GM23338 (cell line): ENCODE measurements around a stretch of chr10.

DNA sequence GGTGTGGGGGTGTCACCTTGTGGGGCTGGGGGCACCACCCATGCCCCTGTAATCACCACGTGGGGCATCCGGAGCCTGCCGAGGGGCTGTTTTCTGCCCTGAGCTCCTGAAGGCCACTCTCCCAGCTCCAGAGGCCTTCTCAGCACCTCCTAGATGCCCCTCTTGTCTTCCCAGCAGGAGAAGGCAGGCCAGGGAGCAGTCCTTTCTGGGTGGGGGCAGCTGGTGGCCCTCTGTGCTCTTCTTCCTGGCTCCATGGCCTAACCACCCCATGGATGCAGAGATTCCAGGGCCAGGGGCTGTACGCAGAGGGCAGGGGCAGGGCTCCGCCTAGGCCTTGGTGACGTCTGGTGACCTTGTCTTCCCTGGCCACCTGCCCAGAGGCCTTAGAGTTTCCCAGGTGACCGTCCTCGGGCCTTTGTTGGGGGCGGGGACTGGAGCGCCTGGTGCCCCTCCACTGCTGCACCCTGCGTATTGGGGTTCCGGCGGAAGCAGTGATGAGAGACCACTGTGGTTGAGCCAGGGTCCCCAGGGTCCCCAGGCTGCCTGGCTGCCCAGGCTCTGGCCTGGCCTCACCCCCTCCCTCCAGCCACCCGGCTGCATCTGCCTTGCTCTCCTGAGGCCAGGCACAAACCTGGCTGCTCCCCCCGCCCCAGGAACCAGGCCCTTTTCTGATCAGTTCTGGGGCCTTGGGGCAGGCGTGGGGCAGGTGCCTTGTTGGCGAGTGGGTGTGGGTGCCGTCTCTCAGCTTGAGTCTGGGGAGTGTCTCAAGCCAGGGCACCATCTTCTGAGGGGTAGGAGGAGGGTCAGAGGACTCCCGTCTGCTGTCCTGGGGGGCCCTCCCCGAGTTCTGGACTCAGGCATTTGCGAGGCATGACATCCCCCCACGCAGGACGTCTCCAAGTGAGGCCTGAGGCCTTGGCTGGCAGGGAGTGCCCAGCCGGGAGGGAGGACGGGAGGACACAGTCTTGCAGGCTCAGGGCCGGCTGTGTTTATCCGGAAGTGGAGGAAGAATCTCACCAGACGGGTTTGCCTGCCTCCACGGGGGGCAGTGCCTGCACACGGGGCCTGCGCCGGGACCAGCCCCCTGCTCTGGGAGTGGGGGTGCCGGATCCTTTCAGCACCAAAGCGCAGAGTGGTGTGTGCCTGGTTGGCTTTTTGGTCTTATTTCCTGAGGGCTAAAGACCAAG, 10.5 kb downstream of the PWWP2B start:
- PRO-cap: unidirectional peak, minus-strand start at position 602 of the sequence; bidirectional peak, plus-strand start at position 1,130 of the sequence, minus-strand start at position 931 of the sequence
- RAMPAGE, long total RNA: no peak

- PRO-cap: bidirectional peak, plus-strand start at chr10:132409385, minus-strand start at chr10:132409100
- RAMPAGE, long total RNA: no peak
These were observed 12.0 kb downstream of the PWWP2B start for GRCh38 chr10:132408781-132409528.

DNA sequence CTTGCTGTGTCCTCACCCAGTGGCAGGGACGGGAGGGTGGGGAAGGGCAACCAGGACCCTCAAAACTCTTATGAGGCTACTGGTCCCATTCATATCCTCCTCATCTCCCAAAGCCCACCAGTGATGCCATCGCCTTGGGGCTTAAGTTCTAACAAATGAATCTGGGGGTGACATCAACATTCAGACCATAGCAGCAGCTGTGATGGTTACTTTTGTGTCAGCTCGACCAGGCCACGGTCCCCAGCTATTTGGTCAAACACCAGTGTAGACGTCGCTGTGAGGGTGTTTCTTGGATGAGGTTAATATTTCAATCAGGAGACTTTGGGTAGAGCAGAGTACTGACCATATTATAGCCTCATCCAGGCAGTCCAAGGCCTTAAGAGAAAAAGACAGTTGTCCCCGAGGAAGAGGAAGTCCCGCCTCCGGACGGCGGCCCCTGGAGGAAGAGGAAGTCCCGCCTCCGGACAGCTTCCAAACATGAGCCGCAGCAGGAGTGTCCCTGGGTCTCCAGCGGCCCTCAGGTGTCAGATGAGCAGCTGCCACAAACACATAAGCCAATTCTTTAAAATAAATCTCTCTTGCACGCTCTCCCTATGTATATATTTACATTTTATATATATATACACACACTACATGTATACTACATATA, 37.3 kb downstream of the PWWP2B start:
- PRO-cap: no peak
- RAMPAGE, long total RNA: no peak

DNA sequence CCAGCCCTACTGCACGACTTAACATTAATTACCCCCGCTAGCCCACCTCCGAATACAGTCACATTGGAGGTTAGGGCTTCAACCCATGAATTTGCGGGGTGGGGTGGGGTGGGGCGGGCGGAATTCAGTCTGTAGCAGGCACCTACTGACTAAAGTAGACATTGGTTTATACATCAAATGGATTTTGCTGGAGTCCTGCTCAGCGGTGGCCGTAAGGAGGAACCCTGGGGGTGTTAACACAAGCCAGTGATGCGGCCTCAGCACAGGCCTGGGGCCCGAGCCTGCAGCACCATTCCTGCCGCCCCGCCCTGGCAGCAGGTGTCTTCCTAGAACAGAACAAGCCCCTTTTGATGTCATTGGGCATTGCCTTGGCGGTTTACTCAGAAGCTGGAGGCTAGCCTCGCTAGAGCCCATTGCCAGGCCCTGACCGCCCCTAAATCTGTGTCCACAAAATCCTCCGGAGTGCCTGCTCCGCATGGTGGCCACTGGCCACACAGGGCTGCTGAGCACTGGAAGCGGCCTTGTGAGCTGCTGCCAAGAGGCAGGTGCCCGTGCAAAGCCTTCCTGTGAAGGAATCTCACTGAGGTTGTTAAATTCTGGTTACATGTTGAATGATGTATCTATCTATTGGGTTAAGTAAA, 1.4 kb upstream of the INPP5A start:
- PRO-cap: bidirectional peak, plus-strand start outside the sequence, minus-strand start at position 495 of the sequence
- RAMPAGE, long total RNA: no peak

GRCh38 chr10:132539969-132541092, 2.7 kb downstream of the INPP5A start:
- PRO-cap: no peak
- RAMPAGE, long total RNA: no peak

- PRO-cap: no peak
- RAMPAGE, long total RNA: no peak
These were observed 10.8 kb downstream of the INPP5A start for GRCh38 chr10:132548180-132548969.

- PRO-cap: no peak
- RAMPAGE, long total RNA: no peak
These were observed 33.5 kb downstream of the INPP5A start for GRCh38 chr10:132571039-132571554.

DNA sequence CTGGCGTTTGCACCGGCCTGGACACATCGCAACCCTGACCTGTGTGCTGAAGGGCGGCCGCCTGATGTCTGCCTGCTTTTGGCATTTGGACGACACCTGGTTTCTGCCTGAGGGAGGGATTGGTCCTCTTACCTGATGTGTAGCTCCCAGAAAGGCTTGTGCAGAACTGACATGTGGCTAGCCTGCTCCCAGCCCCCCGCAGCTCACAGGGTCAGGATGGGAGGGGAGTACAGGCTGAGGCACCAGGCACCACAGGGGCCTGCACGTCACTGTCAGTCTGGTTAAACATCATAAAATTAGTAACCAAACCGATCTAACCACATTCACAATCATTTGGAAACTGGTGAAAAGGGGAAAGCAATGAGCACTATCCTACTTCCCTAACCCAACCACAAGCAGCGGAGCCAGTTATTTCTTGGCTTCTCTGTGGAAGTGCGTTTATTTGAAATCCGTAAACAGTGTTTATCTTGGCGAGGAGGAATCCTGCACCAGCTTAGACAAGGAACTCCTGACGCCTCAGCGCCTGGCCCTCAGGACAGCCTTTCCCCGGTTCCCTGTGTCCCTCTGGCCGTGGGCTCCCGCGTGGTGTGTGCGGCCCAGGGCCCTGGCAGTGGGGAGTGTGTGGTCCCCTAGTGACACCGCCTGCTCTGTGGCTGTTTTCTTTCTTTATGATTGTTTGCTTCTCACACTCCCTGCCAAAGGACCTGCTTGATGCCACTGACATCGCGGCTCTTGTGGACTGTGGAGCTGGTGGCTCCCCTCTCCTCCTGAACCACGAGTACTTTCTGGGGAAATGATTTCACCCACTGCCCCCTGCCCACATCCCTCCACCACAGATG, 37.8 kb downstream of the INPP5A start:
- PRO-cap: no peak
- RAMPAGE, long total RNA: no peak

DNA sequence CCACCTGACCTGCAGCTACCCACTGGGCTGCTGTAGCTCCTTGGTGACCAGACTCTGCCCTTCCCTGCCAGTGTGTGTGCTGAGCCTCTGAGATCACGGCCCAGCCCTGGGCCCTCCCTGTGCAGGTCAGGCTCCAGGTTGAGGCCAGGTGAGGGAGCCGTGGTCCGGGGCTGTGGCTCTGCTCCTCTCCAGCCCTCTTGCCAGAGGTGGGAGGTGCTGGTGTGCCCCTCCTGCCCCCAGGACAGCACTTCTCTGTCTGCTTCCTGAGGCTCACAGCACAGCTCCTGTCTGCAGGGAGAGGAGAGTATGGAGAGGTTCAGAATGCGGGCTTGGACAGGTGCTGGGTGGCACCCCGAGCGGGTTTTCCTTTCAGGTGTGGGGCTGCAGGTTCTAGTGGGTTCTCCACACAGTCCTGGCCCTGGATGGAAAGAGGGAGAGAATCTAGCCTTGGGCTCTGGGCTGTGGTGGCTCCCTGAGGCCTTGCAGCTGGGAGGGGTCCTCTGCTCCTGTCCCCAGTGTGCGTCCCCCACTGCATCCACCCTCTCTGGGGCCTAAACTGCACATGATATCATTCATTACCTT, 38.5 kb downstream of the INPP5A start:
- PRO-cap: no peak
- RAMPAGE, long total RNA: no peak

GRCh38 chr10:132579371-132580033, 41.9 kb downstream of the INPP5A start:
- PRO-cap: no peak
- RAMPAGE, long total RNA: no peak

GRCh38 chr10:132586213-132586727, 48.7 kb downstream of the INPP5A start:
- PRO-cap: no peak
- RAMPAGE, long total RNA: no peak

DNA sequence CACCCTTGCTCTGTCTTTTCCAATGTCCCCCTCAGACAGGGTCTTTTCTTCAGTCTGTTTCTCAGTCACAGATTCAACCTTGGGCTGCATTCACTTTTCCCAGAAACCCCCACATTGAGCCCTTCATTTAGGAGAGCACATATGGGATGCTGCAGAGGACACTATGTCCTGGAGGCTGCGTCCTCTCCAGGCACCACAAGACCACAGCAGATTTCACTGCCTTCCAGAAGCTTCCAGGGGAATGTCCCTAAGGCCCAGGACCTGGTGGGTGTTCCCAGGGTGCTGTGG, 57.0 kb upstream of the NKX6-2 start:
- PRO-cap: no peak
- RAMPAGE, long total RNA: no peak

DNA sequence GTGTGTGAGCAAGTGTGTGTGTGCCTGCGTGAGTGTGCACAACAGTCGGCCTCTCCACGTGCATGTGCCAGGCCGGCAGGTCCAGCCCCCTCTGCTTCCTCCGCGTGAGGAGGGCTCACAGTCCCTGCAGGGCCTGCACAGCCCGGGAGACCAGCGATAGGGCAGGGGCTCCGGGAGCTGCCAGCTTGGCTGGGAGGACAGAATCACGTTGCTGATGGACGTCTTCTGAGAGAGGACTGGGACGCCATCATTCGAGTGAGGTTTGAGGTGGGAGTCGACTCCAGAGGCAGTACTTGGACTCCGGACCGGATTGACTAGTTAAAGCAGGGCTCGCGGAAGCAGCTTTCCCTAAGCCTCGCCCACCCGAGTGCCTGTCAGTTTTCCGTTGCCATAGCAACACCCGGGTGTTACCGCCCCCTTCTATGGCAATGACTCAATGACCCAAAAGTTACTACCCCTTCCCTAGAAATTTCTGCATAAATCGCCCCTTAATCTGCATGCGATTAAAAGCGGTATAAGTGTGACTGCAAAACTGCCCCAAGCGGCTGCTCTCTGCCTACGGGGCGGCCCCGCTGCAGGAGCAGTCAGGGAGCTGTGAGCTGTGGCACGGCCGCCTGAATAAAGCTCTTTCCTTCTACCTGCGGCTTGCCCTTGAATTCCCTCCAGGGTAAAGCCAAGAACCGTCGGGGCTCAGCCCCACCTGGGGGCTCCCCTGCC, 19.7 kb upstream of the CFAP46 start:
- PRO-cap: bidirectional peak, plus-strand start at position 545 of the sequence, minus-strand start at position 312 of the sequence
- RAMPAGE, long total RNA: no peak

DNA sequence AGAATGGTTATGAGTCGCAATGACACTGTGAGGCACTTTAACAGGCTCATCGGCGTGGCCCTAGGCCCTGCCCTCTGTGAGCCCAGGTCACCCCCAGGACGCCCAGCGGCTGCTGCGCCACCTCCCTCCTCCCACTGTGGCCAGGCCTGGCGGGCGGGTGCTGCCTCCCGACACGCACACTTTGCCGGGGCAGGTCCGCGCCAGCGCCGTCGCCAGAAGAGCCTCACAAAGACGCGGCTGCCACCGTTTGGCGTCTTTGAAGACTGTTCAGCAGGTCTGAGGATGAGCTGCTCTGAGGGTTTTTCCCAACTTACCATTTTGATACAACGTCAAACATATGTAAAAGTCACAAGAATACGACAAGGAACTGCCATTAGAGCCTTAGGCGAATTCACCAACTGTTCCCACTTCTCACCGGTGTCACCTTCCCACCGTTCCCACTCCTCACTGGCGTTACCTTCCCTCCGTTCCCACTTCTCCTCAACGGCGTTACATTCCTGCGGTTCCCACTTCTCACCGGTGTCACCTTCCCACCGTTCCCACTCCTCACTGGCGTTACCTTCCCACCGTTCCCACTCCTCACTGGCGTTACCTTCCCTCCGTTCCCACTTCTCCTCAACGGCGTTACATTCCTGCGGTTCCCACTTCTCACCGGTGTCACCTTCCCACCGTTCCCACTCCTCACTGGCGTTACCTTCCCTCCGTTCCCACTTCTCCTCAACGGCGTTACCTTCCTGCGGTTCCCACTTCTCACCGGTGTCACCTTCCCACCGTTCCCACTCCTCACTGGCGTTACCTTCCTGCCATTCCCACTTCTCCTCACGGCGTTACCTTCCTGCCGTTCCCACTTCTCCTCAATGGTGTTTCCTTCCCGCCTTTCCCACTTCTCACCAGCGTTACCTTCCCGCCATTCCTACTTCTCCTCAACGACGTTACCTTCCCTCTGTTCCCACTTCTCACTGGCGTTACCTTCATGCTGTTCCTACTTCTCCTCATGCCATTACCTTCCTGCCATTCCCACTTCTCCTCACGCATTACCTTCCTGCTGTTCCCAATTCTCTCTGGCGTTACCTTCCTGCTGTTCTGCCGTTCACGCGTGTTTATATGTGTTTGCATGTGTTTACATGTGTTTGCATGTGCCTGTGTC, 22.7 kb upstream of the CFAP46 start:
- PRO-cap: no peak
- RAMPAGE, long total RNA: no peak

DNA sequence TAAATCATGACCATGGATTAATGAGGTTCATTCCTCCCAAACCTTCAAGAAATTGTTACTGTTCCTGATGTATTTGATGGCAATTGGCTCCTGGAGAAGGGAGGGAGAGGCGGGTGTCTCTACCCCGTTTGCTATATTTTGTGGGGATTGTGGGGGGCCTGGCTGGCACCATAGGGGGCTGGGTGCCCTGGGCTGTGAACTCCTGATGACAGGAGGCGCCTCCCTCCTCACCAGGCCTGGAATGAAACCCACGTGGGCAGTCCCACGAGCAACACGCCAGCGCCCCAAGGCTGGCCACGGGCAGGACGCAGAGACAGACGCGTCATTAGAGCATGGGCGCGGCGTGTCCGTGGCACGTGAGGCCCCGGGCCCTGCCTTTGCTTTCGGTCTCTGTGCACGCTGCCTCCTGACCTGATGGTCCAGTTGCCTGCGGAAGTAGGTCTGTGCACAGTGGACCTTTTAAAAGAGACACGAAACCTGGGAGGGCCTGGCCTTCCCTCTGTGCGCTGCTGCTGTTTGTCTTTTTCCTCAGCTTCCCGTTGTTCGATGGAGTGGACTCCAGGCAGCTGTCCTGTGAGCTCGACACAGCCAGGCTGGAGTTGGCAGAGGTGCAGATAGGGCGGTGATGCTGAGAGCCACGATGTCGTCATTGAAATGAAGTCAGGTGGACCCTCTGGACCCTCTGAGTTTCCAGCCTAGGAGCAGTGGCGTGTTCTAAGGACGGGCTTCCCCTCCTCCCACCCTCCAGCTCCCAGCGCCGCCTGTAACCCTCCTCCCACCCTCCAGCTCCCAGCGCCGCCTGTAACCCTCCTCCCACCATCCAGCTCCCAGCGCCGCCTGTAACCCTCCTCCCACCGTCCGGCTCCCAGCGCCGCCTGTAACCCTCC, 40.0 kb upstream of the CFAP46 start:
- PRO-cap: no peak
- RAMPAGE, long total RNA: no peak

DNA sequence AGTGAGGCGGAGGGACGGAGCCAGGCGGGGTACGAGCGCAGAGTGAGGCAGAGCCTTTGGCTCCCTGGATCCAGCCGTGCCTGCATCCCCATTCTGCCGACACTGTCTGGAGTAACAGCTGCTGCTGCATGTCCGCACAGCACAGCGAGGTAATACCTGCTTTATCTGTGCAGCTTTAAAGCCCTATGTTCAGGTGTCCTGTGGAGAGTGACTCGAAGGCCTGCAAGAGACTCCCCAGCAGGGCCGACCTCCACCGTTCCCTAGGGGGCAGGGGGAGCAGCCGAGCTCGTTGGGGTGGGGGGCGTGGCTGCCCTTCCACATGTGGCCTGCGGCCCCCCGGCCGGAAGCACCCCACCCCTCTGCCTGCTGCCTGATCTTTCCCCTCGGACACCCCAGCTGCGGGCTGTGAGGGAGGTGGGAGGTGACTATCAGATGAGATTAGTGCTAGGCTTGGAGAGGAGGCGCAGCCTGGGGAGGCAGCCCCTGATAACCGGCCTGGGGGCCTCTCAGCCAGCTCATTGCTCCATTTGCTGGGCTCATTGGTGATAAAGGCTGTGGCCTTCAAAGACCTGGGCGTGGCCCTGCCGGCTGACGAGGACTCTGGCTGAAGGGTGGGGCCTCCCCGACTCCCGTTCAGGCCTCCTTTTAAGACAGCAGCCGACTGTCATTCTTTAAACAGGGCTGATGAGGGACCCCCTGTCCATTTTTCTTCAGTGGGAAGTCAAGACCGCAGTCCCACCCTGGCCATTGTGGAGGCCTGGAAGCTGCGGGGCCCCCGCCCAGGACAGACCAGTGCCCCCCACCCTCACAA, 8.0 kb downstream of the VENTX start:
- PRO-cap: no peak
- RAMPAGE, long total RNA: no peak

GRCh38 chr10:133283742-133284127, 7.1 kb upstream of the ADAM8 start:
- PRO-cap: no peak
- RAMPAGE, long total RNA: no peak

DNA sequence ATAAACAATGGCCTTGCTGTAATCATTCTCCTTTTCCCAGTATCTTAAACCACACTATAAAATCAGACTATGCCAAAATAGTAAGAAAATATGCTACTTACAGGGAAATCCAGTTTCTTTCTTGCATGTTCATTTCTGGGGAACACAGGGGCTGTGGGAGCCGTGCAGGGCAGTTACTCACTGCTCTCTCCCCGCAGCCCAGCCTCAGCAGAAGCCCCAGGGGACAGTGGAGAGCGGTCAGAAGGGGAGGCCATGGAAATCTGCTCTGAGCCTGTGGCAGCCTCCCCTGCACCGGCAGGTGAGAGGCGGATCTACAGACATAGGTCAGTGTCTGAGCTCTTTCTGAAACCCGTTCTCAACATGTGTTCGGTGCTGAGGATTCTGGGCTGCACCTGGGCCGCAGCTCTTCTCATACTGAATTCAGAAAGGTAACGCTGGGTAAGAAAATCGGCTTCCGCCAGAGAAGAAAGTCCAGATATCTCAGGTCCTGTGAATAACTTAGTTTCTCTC, 2.9 kb downstream of the ZNF511 start:
- PRO-cap: no peak
- RAMPAGE, long total RNA: no peak

GRCh38 chr10:133329272-133330088, 7.2 kb downstream of the CALY start:
- PRO-cap: bidirectional peak, plus-strand start at chr10:133329674, minus-strand start at chr10:133329568
- RAMPAGE, long total RNA: no peak

GRCh38 chr10:133334561-133335341, 1.9 kb downstream of the CALY start:
- PRO-cap: no peak
- RAMPAGE, long total RNA: no peak